ENCODE measurements around the genes PDCD5, WDR88 and GARRE1.

- PRO-cap, 2 experiments = no peak in any of the 2 experiments
Observed at GRCh38 chr19:31352497-31352975, 3.3 kb upstream of the TSHZ3 start.

DNA sequence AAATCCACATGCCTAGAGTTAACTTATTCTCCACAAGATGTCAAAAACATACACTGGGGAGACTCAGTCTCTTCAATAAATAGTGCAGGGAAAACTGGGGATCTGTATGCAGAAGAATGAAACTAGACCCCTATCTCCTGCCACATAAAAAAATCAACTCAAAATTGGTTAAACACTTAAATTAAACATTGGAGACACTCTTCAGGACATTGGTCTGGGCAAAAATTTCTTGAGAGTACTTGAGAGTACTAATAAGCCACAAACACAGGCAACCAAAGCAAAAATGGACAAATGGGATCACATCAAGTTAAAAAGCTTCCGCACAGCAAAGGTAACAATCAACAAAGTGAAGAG is 485.9 kb upstream of the TSHZ3 start:
- PRO-cap, 2 experiments = no peak in any of the 2 experiments

GRCh38 chr19:32063623-32064181 is 281.7 kb upstream of the ZNF507 start:
- PRO-cap, 2 experiments = no peak in any of the 2 experiments

DNA sequence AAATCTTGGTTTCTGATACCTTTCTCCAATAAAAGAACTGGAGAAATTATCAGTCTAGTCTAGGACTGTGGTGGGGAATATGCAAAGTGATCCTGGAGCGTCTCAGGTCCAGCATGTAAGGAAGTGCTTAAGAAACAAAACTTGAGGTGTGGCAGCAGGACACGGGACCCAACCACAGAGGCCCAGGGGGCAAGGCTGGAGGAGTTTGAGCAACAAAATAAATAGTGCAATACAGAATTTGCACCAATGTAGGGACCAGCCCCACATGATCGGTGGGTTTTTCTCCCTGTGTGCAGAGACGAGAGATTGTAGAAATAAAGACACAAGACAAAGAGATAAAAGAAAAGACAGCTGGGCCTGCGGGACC is 29.2 kb upstream of the DPY19L3 start:
- PRO-cap, 2 experiments = no peak in any of the 2 experiments

GRCh38 chr19:32580603-32581585 is at the start of gene PDCD5:
PDCD5 (plus strand) TSS chr19:32581190.
- PRO-cap, 2 experiments = peak in 2 of 2 experiments; most common plus-strand start chr19:32581190 (in 1); most common minus-strand start chr19:32580998 (in 1)

- PRO-cap, 2 experiments = no peak in any of the 2 experiments
Observed at GRCh38 chr19:32649904-32650157, 25.1 kb downstream of the ANKRD27 start.

DNA sequence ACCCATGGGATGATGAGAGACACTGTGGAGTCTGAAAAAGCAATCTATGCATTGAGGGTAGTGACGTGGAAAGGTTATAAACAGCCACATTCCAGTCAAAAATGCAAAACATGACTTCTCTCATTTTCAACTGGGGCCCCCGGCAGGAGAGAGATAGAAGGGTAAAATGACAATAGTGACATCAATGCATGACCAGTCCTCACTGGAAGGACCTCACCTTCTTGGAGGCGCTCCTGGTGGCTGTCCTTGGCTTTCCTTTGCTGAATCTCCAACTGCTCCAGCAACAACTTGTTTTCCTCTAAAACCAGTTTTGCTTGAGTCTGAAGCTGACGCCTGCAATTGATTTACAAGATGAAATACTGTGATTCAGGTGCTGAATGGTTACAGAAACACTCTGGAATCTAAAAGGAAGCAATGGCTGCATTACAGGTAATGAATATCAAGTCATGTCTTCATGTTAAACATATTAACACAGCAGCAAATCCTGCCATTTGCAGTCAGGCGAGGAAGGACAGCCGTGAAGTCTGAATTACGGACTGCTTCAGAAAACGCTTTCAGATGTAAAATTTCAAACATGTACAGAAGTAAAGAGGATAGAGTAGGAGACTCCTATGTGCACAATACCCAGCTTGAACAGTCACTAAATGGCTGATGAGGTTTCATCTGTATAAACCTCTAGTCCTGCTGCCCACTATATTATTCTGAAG is 48.6 kb upstream of the SLC7A9 start:
- PRO-cap, 2 experiments = no peak in any of the 2 experiments

DNA sequence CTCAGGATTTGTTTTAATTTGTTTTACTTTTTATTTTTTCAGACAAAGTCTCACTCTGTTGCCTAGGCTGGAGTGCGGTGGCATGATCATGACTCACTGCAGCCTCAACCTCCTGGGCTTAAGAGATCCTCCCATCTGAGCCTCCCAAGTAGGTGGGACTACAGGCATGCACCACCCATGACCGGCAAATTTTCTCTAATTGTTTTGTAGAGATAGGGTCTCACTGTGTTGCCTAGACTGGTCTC is 37.3 kb downstream of the FAAP24 start:
- PRO-cap, 2 experiments = no peak in any of the 2 experiments

GRCh38 chr19:33037016-33037811 is 27.5 kb downstream of the RHPN2 start:
- PRO-cap, 2 experiments = peak in 2 of 2 experiments; most common plus-strand start chr19:33037431 (in 2)

GRCh38 chr19:33052107-33052787 is 12.4 kb downstream of the RHPN2 start:
- PRO-cap, 2 experiments = peak in 1 of 2 experiments; most common plus-strand start chr19:33052579 (in 1); most common minus-strand start chr19:33052339 (in 1)

GRCh38 chr19:33063232-33064183 is 1.2 kb downstream of the RHPN2 start:
- PRO-cap, 2 experiments = peak in 1 of 2 experiments; most common plus-strand start chr19:33063606 (in 1)

DNA sequence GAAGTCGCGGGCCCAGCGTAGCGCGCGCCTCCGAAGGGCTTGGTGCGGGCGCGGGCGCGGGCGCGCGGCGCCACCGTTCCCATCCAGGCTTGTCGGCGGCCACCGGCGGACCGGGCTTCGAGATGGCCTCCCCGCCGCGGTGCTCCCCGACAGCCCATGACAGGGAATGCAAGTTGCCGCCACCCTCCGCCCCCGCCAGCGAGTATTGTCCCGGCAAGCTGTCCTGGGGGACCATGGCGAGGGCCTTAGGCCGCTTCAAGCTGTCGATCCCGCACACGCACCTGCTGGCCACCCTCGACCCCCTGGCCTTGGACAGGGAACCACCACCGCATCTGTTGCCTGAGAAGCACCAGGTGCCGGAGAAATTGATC is at the start of gene WDR88:
WDR88 (plus strand) TSS at position 67 of the 371 bp plus-strand sequence.
- PRO-cap, 2 experiments = no peak in any of the 2 experiments

GRCh38 chr19:33781011-33781210 is 15.8 kb upstream of the KCTD15 start:
- PRO-cap, 2 experiments = no peak in any of the 2 experiments

DNA sequence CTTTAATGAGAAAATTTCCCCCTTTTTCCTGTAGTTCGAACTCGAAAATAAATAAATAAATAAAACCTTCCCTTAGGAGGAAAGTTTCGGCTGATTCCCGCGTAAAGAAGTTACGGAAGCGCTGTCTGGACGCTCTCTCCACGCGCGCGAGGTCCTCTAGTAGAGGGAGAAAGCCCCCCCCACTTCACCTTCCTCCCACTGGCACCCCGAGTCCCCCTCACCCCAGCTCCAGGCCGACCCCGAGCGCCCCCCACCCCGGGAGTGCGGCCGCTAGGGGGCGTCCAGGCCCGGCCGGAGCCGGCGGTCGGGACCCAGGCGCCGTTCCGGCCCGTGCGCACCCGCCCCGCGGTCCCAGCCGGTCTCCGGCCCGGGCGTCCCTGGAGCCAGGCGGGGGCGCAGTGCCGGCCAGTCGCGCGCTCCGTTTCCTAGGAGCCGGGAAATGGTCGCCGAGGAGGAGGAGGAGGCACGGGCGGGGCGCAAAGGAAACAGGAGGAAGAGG is 1.4 kb upstream of the KCTD15 start:
- PRO-cap, 2 experiments = peak in 1 of 2 experiments; most common minus-strand start position 379 of the sequence (in 1)

GRCh38 chr19:34221473-34221768 is 32.9 kb upstream of the GARRE1 start:
- PRO-cap, 2 experiments = no peak in any of the 2 experiments

GRCh38 chr19:34254330-34254654 is at the start of gene GARRE1:
GARRE1 (plus strand) TSS chr19:34254554.
- PRO-cap, 2 experiments = peak in 2 of 2 experiments; most common plus-strand start chr19:34254581 (in 2); most common minus-strand start chr19:34254536 (in 1)

DNA sequence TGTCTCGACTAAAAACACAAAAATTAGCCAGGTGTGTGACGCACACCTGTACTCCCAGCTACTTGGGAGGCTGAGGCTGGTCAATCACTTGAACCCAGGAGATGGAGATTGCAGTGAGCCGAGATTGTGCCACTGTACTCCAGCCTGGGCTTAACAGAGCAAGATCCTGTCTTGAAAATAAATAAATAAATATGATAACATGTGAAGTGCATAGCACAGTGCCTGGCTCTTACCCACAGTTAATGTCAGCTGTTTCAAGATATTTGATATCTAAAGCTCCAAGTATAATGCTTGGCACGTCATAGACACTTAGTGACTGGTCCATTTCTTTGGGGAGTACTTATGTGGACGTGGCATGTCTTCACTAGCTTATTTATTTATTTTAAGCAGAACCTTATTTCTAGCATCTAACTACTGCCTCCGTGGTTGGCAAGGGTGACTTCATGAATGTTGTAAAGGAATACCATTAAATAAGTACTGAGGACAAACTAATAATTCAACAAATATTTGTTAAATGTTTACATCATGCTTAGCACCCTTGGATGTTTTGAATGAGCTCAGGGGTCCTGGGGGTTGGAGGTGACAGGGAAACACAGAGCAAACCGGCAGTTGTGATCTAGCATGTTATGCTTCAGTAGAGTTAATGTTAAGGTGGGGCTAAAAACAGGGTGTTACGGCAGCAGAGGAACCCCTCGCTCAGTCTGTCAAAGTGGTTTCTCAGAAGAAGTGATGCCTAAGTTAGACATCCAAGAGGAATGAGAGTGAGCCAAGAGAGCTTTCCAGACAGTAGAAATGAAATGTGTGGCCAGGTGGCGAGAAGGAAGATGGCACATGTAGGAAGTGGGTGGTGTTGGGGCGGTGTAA is 18.9 kb downstream of the GARRE1 start:
- PRO-cap, 2 experiments = no peak in any of the 2 experiments

- PRO-cap, 2 experiments = no peak in any of the 2 experiments
Observed at GRCh38 chr19:34331975-34332339, 33.0 kb upstream of the GPI start.

- PRO-cap, 2 experiments = no peak in any of the 2 experiments
Observed at GRCh38 chr19:34366186-34366722, 1.3 kb downstream of the GPI start.

GRCh38 chr19:34460320-34460588 is 21.3 kb upstream of the WTIP start:
- PRO-cap, 2 experiments = no peak in any of the 2 experiments

Measured in Colon Carcinoma Metastatic in the Lung (tissue), 2 donors.